Ileum (tissue), 1 donor: Measurements from ENCODE around the gene AP5B1.

GRCh38 chr11:65582241-65582863 is 6.5 kb downstream of the EHBP1L1 start:
- PRO-cap = no peak

GRCh38 chr11:65588005-65588668 is 7.5 kb downstream of the KCNK7 start:
- PRO-cap = no peak

DNA sequence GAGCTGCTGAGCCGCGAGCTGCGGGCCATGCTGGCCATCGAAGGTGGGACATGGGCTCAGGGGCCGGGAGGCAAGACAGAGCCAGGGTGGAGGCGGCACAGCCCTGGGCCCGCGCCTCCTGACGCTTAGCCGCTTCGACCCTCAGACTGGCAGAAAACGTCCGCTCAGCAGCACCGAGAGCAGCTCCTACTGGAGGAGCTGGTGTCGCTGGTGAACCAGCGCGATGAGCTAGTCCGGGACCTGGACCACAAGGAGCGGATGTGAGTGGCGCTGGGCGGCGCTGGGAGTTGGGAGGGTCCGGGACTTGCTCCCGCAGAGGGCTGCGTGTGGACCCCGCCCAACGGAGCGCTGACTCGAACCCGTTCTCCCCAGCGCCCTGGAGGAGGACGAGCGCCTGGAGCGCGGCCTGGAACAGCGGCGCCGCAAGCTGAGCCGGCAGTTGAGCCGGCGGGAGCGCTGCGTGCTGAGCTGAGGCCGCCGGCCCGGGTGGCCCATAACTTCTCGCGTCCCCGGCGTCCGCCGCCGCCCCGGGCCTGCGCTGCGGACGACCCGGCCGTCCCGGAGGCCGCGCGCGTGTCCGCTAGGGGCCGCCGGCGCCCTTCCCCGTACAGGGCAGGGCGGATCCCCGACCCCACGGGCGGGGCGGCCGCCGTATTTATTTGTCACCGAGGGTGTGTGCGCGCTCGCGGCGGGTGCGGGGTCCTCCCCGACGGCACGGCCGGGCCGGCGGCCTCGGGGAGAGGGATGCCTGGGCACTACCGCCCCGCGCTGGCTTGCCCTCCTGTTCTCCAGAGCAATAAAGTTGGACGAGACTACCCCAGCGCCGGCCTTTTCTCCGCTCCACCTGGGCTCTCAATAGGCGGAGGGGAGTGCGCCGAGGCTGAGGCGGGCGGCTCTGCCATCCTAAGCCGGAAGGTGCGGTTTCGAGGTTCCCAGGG is 3.5 kb downstream of the KCNK7 start:
- PRO-cap = no peak

GRCh38 chr11:65626056-65626333 is 10.4 kb downstream of the PCNX3 start:
- PRO-cap = no peak

GRCh38 chr11:65649888-65651004 is 12.3 kb downstream of the SIPA1 start:
- PRO-cap = no peak

- PRO-cap = bidirectional peak, plus-strand start at chr11:65781074, minus-strand start at chr11:65780935
These were observed at the start of gene AP5B1 for GRCh38 chr11:65780639-65781156. Gene AP5B1, minus strand, starts transcription at chr11:65780976.

GRCh38 chr11:65788272-65788759 is 1.5 kb downstream of the OVOL1 start:
- PRO-cap = bidirectional peak, plus-strand start at chr11:65788552, minus-strand start at chr11:65788427

GRCh38 chr11:65790423-65791219 is 3.8 kb downstream of the OVOL1 start:
- PRO-cap = no peak

DNA sequence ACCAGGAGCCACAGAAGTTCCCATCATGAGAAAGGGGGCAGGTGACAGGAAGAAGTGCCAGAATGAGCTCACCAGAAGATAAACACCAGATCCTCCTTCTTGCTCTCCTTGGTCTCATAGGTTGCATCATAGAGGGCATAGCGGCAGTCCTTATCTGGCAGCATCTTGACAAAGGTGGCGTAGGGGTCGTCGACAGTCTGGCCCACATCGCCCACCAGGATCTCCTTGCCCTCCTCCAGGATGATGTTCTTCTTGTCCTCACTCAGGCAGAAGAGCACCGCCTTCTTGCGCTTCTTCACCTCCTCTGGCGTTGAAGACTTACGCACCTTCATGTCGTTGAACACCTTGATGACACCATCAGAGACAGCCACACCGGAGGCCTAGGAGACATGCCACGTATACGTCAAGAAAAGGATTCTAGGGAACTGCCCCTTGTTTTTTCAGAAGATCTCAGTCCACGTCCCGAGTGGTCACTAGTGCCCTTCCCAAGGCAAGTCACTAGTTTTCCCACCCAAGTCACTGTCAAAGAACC is 2.1 kb downstream of the CFL1 start:
- PRO-cap = no peak

GRCh38 chr11:65858634-65858885 is 580 bp upstream of the CFL1 start:
- PRO-cap = no peak

DNA sequence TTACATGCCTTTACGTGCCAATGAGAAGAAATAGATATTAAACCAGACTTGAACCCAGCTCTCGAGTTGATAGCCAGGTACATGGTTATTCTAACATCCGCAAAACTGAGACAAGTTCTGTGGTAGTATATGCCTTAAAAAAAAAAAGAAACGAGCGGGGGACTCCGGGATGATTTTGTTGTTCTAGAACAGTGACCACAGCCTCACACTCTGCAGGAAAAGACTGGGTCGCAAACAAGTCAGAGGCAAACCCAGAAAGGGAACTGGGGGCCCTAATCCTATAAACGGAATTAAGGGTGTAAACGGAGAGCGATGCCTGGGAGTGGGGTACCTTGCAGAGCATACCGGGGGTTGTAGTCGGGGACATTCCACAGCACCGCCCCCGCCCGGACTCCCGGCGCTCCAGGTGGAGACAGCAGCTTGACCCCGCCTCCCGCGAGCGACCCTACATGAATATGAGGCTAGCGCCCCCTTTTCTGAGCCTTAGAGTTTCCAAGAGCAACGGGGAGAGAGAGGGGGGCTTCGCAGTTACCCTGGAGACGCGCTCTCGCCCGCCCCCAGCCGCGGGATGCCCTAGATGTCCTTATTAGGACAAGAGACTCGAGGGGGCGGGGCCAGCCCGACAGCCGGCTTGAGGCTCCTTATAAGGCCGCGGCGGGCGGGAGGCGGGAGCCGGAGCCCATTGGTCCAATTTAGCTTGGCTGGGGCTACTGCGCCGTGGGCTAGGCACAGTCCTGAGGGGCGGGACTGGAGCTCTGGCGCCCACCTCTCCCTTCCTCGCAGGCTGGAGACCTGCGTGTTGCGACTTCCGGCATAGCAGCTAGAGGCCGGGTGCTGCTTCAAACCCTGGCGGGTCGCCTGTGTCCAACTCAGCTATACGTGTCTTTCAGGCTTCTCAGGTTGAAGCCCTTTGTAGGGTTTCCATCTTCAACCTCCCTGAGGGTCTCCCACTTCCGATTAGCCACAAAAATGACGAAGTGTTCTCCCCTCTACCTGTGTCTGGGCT is 1.0 kb upstream of the MUS81 start:
- PRO-cap = bidirectional peak, plus-strand start at position 729 of the sequence, minus-strand start at position 396 of the sequence

GRCh38 chr11:65873309-65874294 is 1.0 kb upstream of the EFEMP2 start:
- PRO-cap = bidirectional peak, plus-strand start at chr11:65873809, minus-strand start at chr11:65873605

DNA sequence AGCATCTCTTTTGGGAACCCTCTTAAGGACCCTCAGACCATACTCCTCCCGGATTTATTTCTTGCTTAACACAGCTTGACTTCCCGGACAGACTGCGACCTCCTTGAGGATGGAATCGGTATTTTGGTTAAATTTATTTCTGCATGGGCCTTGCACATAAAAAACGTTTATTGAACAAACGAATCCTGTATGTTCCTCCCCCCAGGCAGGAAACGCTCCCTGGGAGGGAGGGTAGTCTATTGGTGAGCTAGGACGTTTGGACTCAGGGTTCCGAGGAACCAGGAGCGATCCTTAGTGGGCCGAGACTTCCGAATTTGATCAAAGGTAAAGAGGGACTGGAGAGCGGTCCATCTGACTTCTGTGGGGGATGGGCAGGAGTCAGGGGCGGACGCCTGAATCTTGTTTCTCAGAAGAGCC is 503 bp upstream of the CCDC85B start:
- PRO-cap = no peak

DNA sequence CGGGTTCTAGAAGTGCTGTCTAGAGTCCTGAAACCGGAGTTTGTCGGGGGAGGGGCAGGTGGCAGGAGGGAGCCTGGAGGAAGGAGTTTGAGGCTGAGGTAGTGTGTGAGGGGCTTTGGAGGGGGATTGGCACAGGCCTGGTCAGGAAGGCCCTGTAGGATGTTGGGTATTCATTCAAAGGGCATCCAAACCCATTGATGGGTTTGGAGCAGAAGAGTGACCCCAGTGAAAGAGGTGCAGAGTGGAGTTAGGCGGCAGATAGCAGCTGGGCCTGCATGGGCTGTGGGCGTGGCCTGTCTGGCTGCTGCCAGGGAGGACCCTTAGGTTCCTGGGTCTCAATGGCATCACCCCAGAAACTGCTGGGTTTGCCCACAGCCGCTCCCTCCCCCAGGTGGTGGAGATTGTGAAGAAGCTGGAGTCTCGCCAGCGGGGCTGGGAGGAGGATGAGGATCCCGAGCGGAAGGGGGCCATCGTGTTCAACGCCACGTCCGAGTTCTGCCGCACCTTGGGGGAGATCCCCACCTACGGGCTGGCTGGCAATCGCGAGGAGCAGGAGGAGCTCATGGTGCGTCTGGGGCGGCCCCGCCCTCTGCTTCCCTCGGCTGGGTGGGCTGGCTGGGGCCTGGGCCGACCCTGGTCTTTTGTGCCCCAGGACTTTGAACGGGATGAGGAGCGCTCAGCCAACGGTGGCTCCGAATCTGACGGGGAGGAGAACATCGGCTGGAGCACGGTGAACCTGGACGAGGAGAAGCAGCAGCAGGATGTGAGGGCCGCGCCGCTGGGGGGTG is 14.7 kb downstream of the SART1 start:
- PRO-cap = no peak

- PRO-cap = no peak
These were observed 13.8 kb downstream of the EIF1AD start for GRCh38 chr11:65988095-65988611.

DNA sequence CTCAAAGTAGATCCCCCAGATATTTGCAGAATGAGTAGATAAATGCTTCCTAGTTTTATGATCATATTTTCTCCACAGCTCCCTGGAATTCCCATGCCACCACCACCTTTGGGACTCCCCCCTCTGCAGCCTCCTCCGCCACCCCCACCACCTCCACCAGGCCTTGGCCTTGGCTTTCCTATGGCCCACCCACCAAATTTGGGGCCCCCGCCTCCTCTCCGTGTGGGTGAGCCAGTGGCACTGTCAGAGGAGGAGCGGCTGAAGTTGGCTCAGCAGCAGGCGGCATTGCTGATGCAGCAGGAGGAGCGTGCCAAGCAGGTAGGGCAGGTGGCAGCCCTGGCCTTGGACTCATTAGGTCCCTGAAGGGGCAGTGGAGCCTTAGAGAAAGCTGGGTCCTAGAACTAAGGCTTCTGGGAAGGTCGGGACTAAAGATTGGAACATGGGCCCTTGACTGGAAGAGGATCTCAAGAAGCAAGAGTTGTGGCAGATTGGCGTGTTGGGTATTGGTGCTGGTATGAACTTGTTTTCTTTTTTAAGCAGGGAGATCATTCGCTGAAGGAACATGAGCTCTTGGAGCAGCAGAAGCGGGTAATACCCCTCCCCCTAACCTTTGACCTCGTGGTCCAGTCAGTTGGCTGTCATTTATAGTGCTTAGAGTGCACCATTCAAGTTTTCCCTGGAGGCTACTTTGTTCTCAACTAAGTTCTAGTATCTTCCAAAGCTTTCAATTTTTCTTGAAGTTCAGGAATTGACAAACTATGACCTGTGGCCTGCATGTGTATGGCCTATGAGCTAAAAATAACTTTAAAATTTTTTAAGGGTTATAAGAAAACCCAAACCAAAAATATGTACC is 3.1 kb downstream of the SF3B2 start:
- PRO-cap = no peak

- PRO-cap = no peak
These were observed 6.7 kb upstream of the PACS1 start for GRCh38 chr11:66063220-66063946.

DNA sequence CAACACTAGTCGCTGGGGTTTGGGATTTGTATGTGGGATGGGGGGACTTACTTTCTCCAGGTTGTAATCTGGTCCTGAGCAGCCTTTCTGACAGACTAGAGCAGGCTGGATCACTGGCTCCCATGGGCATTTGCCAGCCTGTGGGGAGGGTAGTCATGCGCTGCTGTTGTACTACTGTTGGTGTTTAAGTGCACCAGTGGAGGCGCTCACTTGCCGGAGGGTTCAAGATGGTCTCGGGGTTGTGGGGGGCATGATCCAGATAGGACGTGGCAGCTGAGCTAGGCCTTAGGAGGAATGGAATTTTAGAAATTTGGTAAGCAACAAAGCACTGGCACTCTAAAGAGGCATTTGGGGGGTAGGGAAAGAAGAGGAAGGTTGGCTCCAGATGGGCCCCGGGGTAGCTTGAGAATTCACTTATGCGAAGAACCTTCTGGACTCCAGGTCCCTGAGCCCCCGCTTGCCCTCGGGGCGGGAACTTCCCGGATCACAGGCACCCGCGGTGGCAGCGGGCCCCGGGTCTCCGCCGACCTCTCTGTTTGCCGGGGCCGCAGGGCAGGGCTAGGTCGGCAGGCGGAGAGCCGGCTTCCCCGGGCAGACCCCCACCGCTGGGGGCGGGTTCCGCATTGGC is 628 bp upstream of the PACS1 start:
- PRO-cap = no peak

DNA sequence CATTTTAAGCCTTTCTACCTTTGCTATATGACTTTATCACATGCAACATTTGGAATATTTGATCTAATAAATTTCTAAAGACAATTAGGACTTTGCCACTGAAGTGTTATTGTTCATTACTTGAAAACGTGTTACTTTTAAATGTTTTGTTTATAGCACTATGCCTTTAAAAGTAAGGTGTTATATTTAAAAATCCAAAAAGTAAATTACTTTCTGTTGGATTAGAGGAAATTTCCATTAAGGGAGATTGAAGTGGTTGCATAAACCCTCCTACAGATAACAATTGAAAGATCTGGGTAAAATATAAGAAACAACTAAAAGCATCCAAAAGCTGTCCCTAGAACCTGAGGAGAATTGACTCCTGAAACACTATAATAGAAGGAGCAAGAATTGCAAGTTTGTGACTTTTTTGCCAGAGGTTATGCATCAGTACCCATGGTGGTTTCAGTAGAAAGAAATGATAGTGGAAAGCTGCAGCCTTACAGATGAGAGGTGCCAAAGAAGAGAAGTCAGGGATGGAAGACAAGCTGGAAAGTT is 80.5 kb downstream of the PACS1 start:
- PRO-cap = no peak

- PRO-cap = no peak
These were observed 27.3 kb upstream of the KLC2 start for GRCh38 chr11:66230118-66230670.